Gastroesophageal sphincter (tissue), 4 donors: ENCODE results near the gene SMYD3.

DNA sequence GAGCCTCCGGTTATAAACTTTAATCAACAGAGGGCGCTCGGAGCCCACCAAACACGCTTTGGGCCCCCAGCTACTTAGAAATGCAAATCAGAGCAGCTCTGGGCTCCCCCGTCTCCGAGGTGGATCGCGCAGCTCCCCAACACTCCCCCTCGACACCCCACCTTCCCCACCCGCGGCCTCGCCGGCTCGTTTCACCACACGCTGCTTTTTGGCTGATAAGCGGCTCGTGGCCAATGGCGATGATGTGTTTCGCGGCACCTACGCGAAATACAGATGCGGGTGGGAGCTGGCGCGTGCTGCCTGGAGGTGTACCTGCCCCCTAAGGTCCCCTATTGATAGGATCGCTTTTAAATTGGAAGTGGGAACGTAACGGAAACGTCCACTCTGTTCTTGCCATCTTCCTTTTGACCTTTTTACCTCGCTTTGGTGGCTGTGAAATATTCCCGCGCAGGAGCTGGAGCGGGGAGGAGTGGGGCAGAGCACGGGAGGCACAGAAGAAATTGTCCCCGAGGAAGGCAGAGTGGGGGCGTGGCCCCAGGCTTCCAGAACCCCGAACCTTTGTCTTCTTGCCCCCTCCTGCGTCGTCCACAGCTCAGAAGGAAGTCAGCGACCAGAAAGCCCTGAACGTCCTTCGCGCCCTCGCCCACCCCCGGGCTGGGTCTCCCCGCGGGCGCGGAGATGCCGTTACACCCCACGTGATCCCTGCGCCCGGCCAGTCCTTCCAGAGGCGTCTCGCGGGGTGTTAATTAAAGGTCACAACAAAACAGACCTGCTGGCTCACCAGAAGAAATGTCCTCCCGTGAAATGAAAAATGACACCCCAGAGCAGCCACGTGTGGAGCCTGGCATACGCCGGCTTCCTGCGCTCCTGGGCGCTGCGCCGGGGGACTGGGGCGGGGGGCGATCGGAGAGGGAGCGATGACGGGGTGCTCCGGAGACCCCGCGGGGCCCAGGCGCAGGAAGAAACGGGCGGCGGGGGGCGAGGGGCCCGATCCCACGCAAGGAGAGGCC is 1.3 kb upstream of the KIF26B start:
- PRO-cap, result no peak
- RAMPAGE, long total RNA, 4 experiments, result no peak in any of the 4 experiments

- PRO-cap, result no peak
- RAMPAGE, long total RNA, 4 experiments, result no peak in any of the 4 experiments
These were observed 79.8 kb downstream of the KIF26B start for GRCh38 chr1:245234234-245235307.

GRCh38 chr1:245257519-245257741 is 102.6 kb downstream of the KIF26B start:
- PRO-cap, result no peak
- RAMPAGE, long total RNA, 4 experiments, result no peak in any of the 4 experiments

DNA sequence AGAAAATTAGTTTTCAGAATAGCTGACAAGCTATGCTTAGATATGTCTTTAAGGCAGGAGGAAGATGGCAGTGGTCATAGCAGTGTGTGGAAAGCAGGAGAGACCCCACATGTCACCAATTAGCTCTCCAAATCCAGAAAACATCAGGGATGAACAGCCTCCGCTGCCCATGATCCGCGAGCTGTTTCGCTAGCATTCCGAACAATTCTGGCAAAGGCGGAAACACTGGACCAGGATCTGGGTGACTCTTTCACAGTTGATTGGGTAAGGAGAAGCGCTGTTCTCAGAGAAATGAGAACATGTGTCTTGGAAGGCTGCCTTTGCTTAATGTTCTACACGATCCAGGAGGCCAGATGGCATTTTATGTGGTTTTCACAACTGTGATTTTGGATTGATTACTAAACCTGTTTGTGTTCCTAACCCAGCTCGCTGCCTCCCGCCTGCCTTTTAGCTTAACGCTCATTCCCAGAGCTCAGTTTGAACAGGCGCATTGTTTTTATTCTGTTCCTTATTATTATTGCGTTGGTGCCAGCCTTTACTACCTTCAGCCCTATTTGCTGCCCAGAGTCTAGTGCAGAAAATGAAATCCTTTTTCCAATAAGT is 144.0 kb downstream of the KIF26B start:
- PRO-cap, result no peak
- RAMPAGE, long total RNA, 4 experiments, result no peak in any of the 4 experiments

DNA sequence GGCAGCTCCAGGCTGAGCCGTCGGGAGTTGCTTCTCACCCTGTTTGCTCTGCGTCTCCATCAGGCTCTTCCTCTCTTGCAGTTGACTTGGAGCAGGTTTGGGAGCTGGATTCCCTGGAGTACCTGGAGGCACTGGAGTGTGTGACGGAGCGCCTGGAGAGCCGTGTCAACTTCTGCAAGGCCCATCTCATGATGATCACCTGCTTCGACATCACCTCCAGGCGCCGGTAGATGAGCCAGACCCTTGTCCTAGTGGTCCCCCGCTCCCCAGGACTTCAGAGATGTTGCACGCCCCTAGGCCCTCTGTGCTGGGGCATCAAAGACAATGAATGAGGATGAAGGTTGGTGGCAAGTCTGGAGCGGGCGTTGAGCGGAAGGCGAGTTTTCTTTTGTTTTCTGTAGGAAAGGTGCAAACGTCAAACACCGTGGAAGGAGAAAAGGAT is 547.6 kb downstream of the KIF26B start:
- PRO-cap, result no peak
- RAMPAGE, long total RNA, 4 experiments, result no peak in any of the 4 experiments

GRCh38 chr1:245917748-245918557 is 589.1 kb downstream of the SMYD3 start:
- PRO-cap, result unidirectional peak, plus-strand start at chr1:245917957
- RAMPAGE, long total RNA, 4 experiments, result no peak in any of the 4 experiments

DNA sequence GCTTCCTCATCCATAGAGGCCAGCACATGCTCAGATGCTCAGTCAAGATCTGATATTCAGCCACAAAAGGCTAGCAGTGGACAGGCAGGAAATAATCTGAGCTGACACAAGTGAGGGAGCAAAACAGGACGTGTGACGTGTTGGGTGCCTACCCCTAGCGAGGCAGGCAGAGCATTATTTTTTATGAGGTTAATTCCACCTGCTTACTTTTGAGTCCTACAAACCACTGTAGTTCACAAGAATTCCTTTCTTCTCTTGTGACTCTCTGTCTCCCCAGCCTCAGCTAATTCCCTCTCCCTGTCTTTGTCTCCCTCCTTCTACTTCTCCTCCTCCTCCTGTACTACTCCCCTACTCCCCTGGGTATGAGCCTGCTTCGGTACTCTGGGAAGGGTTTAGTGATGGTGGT is 550.7 kb downstream of the SMYD3 start:
- PRO-cap, result no peak
- RAMPAGE, long total RNA, 4 experiments, result no peak in any of the 4 experiments

DNA sequence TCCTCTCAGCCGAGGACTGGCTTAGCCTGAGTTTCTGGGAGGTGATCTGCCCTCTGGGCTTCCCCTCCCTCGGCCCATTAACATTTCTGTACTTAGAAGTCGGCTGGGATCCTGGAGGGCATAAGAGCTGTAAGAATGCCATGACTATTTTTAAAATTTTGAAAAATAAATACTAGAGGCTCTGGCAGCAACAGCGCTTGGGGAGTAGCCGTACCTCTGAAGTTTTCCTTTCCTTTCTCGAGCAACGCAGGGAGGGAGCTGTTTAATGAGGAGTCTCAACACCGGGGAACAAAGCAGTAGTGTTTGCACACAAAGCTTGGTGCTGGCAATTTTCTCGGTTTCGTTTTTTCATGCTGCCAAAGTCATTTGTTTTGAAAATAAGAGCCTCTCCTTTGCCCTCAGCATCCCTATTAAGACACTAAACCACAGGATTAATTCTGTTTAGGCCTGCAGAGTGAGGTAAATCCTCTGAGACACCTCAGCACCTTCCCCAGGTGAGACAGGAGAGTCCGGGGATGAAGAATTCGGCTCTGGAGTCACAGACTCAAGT is 498.6 kb downstream of the SMYD3 start:
- PRO-cap, result no peak
- RAMPAGE, long total RNA, 4 experiments, result no peak in any of the 4 experiments

DNA sequence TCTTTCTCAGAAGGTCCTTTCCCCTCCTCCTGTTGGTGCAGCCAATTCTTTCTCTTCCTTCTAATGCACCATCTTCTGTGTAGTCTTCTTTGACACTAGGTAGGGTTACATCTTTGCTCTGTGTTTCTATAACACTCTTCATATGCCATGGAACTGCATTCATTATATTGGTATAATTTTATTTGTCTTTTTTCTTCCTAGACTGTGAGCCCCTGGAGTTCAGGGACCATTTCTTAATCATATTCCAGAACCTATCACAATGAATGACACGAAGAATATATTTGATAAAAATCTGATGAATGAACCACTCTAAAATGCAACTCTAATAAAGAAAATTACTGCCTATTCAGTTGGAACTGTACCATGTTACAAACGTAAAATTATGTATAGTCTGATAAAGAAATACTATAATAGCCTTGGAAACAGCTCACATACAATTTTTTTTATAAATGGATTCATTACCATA is 398.2 kb downstream of the SMYD3 start:
- PRO-cap, result no peak
- RAMPAGE, long total RNA, 4 experiments, result no peak in any of the 4 experiments

DNA sequence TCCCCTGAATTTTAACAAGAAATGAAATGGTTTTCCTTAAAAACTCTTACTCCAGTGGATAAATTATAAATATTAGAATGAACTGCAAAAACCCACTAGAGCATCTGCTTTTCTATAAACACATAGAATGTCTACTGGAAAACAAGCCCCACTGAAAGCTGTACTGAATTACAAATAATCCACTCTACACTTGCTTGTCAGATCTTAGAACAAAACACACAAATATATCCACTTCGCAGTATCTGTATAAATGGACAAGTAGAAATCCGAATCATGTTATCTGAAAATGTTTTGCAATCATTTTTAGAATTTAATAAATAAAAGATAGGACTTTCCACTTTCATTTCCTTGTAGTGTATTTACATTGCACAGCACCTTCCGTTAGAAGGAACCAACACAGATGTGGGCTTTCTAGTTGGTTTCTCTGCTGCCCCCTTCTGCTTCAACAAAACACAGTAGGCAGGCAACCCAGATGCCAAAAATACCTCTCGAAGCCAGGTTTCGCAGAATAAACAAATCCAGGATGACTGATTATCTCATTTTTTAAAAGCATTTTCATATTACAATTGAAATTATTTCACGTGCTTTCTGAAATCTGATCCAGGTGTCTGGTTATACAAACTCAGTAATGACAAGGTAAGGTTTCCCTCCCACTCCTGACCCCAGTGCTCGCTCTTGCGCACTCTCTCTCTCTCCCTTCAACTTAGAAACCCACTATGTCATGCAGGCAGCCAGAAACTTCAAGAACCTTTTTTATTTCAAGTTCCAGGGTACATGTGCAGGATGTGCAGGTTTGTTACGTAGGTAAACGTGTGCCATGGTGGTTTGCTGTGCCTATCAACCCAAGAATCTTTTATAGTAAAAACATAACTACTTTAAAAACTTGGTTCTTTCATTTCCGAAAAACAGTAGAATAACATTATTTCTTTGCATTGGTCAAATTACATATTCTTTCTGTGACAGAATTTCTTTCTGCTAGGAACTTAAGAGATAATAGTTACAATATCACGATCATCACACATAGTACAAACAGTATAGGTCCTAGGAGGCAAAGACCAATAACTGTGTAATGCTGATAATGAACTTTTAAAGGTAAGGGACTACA is 389.8 kb downstream of the SMYD3 start:
- PRO-cap, result no peak
- RAMPAGE, long total RNA, 4 experiments, result no peak in any of the 4 experiments

- PRO-cap, result bidirectional peak, plus-strand start at chr1:246507361, minus-strand start at chr1:246507272
- RAMPAGE, long total RNA, 4 experiments, result start-site peak on the minus strand in 4 of 4 experiments, at chr1:246507251-246507321 at its widest, 29 to 139 reads per replicate
These were observed at the start of gene SMYD3 for GRCh38 chr1:246506304-246507497. Gene SMYD3, minus strand, starts transcription at chr1:246507279.

- PRO-cap, result no peak
- RAMPAGE, long total RNA, 4 experiments, result no peak in any of the 4 experiments
These were observed 1.0 kb downstream of the CNST start for GRCh38 chr1:246567162-246567756.

DNA sequence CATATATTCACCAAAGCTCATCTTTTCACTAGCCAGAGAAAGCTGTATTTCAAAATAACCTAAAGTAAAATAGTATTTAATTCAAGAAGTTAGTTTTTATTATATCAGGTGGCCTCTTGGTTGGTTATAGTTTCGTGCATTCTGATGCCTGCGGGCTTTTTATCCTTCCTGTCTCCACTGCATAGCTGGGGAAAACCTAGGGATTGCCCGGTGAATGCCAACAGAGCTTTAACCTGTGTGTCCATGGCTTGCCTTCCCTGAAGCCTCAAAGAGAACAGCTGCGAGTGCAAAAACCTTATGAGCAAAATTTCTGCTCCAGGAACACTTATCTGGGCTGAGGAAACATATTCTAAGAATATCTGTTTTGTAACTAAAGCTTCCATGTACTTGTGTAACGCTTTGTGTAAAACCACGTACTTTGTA is 7.1 kb downstream of the CNST start:
- PRO-cap, result bidirectional peak, plus-strand start at position 271 of the sequence, minus-strand start at position 272 of the sequence
- RAMPAGE, long total RNA, 4 experiments, result no peak in any of the 4 experiments

DNA sequence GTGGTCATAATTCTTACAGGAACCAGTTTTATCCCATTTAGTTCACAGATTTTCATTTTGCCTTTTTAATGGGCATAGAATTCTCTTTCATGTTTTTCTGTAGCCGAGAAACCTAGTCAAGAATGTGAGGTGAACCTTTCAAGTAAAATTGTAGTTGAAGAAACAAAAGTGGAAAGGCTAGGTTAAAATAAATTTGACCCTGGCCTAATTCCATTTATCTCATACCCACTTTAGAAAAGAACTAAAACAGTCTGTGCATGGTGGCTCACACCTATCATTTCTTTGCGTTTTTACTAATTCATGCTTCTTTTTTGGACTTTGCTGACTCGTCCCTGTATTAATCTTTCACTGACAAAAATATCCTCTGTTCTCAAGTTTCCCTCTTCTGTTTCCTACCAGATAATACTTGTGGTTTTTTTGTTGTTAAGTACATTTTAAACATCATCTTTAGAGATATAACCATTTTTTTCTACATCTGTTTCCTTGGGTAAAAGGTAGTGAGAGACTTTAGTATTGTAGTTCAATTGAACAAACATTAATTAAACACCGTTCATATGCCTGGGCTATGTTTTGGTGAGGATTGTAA is 11.4 kb downstream of the CNST start:
- PRO-cap, result no peak
- RAMPAGE, long total RNA, 4 experiments, result no peak in any of the 4 experiments

- PRO-cap, result no peak
- RAMPAGE, long total RNA, 4 experiments, result no peak in any of the 4 experiments
These were observed 25.1 kb upstream of the SCCPDH start for GRCh38 chr1:246699071-246699597.

DNA sequence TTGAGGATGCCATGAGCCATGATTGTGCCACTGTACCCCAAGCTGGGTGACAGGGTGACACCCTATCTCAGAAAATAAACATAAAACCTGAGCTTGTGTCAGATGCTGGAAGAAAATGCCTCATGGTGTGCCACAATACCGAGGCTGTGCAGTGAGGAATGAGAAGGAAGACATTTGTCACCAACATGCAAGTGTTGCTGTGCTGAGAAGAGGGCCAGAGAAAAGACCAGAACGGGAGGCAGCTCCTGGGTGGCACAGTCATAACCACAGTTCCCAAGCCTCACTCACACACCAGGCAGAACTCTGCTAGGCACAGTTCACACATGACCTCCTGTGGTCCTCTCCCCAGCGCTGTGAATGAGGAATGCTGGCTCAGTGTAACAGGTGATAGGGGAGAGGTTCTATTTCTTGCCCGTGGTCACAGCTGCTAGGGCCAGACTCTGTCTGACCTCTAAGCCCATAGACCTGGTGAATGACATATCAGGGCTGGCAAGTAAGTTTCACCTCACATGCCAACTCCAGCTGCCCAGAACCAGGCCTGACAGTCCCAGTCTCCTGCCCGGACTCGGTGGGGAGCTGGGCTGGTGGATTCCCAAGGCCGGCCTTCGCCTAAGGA is 74.2 kb downstream of the SCCPDH start:
- PRO-cap, result no peak
- RAMPAGE, long total RNA, 4 experiments, result no peak in any of the 4 experiments

GRCh38 chr1:247207843-247208358 is 36.1 kb upstream of the ZNF124 start:
- PRO-cap, result no peak
- RAMPAGE, long total RNA, 4 experiments, result no peak in any of the 4 experiments

- PRO-cap, result unidirectional peak, plus-strand start at chr1:247210486; bidirectional peak, plus-strand start at chr1:247211005, minus-strand start at chr1:247210850
- RAMPAGE, long total RNA, 4 experiments, result start-site peak on the minus strand in 4 of 4 experiments, at chr1:247210829-247210858 at its widest, 31 to 169 reads per replicate
These were observed 38.5 kb upstream of the ZNF124 start for GRCh38 chr1:247209908-247211088.

DNA sequence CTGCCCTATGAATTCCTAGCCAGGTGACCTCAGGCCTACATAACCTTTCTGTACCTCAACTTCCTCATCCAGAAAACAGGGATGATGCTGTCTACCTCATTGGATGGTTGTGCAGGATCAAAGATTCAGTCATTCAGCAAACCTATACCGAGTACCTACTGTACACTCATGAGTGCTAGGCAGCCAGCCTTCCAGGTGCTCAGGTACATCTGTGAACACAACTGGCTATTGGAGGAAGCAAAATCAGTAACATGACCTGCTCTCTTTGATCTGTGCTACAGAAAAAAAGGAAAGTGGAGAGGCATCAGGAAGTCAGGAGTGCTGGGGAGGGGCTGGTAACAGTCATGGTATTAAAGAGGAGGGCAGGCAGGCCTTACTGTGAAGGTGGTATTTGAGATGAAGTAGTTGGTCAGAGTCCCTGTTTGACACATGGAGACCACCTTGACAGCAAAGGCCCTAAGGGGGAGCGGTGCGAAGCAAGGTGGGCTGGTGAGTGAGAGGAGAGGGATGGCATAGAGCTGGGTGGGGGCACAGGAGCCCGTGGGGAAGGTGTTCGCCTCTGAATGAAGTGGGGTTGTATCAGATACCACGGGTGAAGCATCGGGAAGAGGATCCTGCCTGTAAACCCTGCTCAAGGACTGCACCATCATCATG is 2.2 kb upstream of the ZNF496 start:
- PRO-cap, result no peak
- RAMPAGE, long total RNA, 4 experiments, result no peak in any of the 4 experiments

GRCh38 chr1:247406982-247407735 is 8.8 kb upstream of the NLRP3 start:
- PRO-cap, result bidirectional peak, plus-strand start at chr1:247407439, minus-strand start at chr1:247407332
- RAMPAGE, long total RNA, 4 experiments, result no peak in any of the 4 experiments